Measurements from ENCODE around the genes CCN6 and HS3ST5.

GRCh38 chr6:111850739-111850938 is 22.6 kb downstream of the FYN start:
- PRO-cap: no peak

DNA sequence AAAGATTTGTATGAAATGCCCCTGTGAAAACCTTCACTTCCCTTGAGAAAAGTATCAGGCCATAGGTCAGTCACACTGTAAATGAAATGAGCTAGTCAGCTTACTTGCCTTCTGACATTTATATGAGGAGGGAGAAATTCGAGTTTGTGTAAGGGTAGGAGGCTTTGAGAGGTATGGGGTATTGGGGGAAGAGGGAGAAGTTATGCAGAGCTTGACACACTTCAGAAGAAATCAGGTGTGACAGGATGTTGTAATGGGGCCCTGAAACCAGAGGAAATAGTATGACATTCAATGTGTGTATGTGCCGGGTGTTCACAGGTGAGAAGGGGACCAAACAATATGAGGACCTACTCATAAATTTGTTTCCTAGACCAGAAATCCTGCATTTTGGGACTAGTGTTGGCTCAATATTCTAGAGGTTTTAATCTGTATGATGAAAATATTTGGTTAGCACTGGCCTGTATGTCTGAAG is 64.1 kb upstream of the CCN6 start:
- PRO-cap: bidirectional peak, plus-strand start at position 311 of the sequence, minus-strand start at position 223 of the sequence

DNA sequence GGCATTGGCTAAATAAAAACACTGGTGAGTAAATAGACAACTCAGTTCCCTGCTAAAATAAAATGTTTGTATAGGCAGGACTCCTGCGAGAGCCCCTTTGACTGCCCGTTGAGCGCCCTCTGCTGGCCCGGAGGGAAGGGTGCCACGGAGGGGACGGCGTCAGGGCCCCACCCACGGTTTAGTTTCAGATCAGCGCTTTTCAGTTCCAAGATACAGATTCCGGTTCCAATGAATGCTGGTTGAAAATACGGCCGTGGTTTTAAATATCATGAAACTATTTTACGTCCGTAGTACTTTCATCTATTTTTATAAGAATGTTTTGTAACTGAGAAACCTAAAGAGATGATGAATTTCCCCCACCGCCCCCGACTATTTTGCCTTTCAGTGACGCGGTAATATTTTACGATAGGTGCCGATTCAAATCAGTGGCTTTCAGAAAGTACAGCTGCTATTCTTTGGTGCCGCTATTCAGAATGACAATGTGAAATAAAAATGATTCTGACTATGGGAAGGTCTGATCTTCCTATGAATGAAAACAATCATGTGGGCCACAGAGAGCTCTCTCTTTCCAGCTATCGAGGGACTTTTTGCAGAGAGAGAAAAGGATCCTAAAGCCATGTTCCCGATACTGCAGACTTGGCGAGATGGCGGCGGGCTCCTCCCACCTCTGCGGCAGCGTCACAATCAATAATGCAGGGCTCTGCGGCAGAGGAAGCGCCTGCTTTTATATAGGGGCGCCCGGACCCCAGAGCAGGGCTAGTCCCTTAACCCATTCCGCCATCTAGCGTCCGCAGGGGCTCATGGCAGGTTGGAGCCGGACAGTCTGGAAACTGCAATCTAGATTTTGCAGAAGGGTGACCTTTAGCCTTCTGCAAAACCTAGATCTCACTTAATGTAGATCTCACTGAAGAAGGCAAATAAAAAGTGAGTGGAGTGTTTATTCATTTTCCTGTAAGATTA is 10.6 kb upstream of the CCN6 start:
- PRO-cap: unidirectional peak, plus-strand start at position 215 of the sequence; unidirectional peak, minus-strand start at position 630 of the sequence

GRCh38 chr6:112054022-112054632 is at the start of gene CCN6:
Gene CCN6 (plus strand): TSS chr6:112054104.
- PRO-cap: no peak

DNA sequence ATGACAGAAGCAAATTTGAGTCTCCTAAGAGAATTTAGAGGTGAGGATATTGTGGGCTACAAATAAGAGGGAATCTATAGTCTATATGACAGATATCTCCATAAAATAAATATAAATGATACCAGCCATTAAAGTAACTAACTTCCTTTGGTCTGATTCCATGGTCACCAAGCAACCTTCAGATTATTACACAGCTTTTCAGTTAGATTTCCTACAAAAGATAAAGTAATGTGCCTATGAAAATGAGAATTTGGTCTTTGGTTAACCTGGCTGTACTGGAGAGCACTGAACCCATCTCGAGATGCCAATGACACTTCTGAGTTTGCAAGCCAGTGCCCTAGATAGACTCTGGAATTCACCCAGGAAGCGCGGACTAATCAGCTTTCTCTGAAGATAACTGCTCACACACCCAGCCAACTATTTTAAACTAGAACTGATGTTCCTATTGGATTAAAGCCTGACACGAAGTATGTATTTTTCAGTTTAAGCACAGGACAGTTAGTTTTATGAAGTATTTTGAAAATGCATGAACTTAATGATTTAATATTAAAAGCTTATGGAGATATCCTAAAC is 1.7 kb downstream of the TUBE1 start:
- PRO-cap: no peak

- PRO-cap: no peak
Measured at GRCh38 chr6:112086435-112086972, 778 bp downstream of the TUBE1 start.

DNA sequence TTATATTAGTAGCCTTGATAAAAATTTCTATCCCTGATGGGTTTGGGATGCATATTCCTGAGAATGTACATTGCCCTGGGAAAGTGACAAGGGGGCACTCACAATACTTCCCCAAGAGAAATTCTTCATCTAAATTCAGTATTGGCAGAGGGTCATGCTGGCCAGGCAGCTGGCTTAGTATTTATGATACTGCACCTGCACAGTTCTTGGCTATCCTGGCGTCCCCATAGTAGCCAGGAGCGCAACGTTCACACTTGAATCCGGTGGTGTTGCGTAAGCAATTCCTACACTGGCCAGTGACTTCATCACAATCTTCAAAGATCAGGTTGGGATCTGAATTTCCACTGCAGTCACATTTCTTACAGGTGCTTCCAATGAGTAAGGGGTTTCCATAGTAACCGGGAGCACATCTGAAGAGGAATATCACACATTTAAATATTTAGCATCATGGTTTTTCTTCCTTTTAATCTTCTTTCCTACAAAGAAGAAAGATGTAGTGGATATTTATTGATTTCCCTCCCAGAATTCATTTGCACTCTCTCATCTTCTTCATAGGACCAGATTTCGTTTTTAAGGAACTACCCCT is 62.8 kb downstream of the LAMA4 start:
- PRO-cap: no peak

DNA sequence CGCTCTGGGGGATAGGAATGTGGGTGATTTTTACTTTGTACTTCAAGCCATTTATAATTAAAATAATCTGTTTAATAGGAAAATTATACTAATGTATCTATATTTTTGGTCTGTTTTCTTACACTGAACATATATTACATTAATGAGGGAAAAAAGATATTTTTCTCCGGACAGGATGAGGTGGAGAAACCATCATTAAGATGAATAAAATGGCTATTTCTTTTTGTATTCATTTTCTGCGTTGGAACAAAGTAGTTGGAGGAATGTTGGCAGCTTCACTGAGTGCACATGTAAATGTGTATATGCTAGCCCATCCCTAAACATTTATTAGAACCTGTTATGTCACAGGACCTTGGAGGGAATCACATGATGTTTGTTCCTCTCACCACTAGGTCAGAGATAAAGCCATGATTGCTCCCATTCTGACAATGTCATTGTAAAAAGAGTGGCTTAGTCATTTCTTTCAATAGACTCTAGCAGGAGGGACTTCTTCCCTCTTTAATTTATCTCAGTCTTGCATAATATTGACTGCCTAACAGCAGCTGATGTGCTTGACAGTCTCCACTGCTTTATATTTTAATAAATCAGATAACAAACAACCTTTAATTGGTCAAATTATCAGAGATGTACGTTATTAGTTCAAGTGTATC is 39.8 kb downstream of the LAMA4 start:
- PRO-cap: no peak

- PRO-cap: no peak
Measured at GRCh38 chr6:112223511-112223800, 30.9 kb downstream of the LAMA4 start.

- PRO-cap: no peak
Measured at GRCh38 chr6:112259374-112259868, 5.1 kb upstream of the LAMA4 start.

GRCh38 chr6:112279425-112280232 is 25.3 kb upstream of the LAMA4 start:
- PRO-cap: no peak

DNA sequence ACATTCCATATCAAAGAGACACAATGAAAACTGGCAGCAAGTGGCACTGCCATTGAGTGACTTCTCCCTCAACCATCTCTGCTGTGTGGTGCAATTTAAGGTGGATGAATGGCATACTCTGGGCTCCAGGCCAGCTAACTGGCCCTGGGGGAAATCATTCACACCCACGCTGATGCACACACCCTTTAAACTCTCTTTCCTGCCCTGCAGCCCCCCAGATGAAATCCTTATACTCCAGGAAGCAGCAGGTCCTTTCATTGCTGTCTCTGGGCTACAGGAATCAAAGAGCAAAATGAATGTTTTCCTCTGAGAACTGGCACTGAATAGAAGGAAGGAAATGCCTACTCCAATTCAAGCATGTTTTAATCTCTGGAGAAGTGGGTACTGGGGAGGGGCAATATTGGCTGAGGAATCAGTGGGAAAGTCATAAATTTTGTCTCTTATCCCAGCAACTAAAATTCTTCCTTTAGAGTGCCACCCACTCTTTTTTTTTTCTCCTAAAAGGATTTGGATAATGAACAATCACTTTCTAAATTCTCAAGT is 16.9 kb upstream of the RFPL4B start:
- PRO-cap: no peak

DNA sequence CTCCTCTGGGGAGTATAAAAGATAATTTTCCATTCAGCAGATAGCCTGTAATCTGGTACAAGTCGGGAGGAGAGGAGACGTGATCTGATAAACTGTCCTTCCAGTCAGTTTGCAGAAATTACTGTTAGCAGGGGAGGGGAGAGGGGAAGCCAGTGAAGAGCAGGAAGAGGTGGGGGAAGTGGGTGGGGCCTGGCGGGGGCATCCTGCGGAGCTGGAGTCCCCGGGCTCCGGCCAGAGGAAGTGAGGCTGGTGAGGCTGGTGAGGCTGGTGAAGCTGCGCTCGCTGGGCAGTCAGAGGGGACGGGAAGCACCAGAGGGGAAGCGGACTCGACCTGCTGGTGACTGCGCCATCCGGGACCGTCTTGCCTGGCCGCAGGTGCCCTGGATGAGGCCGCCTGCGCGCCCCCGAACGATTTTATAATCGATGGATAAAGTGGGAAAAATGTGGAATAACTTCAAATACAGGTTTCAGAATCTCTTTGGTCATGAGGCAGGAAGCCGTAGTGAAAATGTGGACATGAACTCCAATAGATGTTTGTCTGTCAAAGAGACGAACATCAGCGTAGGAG is 635.3 kb upstream of the MARCKS start:
- PRO-cap: no peak

DNA sequence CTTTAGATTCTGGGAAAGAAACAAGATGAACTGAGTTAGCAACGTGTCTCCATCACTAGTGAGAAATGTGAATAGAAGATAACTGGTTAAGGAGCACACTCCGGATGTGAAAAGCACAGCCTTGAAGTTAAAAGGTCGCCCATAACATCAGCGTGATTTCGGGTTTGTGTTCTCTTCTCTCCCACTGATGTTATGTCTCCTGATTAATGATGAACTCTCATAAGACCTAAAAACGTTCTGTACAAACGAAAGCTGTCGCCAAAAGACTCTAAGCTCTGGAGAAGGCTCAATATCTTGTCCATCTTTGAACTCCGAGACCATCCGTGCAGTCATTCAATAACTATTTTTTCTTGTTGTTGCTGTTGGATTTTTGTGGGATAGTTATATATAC is 291.9 kb upstream of the MARCKS start:
- PRO-cap: no peak

GRCh38 chr6:113857581-113857914 is 403 bp downstream of the MARCKS start:
- PRO-cap: no peak

- PRO-cap: no peak
Measured at GRCh38 chr6:113920693-113921231, 50.2 kb downstream of the HDAC2 start.

- PRO-cap: no peak
Measured at GRCh38 chr6:113945289-113945488, 25.8 kb downstream of the HDAC2 start.

- PRO-cap: no peak
Measured at GRCh38 chr6:114342756-114343444, at the start of gene HS3ST5. Gene HS3ST5 (minus strand): TSS chr6:114343023.

DNA sequence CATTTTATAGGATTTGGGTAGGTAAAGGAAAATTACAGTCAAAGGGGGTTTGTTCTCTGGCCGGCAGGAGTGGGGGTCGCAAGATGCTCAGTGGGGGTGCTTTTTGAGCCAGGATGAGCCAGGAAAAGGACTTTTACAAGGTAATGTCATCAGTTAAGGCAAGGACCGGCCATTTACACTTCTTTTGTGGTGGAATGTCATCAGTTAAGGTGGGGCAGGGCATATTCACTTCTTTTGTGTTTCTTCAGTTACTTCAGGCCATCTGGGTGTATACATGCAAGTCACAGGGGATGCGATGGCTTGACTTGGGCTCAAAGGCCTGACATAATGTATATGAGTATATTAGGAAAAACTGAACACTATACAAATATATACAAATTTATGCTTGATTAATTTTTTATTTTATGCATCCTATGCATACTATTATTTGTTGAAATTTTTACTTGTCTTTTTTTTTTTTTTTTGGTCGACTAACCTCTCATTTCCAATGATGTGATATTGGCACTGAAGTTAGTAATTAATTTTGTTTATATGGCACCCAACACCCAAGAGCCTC is 85.2 kb upstream of the HS3ST5 start:
- PRO-cap: no peak

DNA sequence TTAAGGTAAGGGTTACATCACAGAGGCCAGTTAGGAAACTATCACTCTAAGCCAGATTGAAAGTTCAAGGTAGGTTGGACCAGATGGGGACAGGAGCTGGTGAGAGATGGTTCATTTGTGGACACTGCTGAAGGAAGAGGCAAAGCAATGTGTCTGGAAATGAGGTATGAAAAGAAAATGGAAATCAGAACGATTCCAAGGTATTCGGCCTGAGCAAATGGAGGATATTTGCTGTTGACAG is 27.0 kb downstream of the FRK start:
- PRO-cap: no peak

Measured in paraaortic lymph node (tissue), 1 donor.